Fibroblast of the aortic adventitia (primary cell): ENCODE measurements around a stretch of chr12.

GRCh38 chr12:46387636-46388083 is 15.1 kb upstream of the SLC38A2 start:
- CAGE, long polyA plus RNA: no peak

DNA sequence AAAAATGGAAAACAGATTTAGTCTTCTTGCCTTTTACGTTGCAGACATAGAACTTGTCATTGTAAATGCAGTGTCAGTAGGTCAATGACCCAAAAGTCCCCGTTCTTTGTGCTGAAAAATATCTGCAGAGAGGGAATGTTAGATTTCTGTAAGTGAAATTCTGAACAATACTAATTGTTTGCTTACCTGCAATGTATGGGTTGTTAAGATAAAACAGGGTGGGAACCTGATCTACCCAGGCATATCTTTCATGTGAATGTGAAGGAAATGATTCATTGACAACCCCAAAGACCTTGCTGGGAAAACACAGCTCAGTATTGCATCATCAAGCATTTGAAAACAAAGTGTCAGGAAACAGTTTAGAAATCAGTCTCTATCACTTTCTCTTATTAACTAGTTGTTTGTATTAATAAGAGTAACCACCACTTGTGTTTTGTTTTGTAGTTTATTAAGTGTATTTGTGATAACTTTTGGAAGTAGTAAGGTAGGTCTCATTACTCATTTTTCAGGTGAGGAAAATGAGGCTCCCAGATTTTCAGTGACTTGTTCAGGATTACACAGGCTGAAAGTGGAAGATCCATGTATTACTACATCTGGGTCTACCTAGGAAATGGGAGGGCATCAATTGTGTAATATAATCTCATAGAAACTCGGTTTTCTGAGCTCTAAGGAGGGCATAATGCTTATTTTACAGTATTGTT is 57.9 kb upstream of the SLC38A2 start:
- CAGE, long polyA plus RNA: no peak

- CAGE, long polyA plus RNA: no peak
Observed at GRCh38 chr12:46486365-46487098, 114.0 kb upstream of the SLC38A2 start.

GRCh38 chr12:46618102-46619196 is 207.3 kb downstream of the SLC38A4 start:
- CAGE, long polyA plus RNA: no peak

DNA sequence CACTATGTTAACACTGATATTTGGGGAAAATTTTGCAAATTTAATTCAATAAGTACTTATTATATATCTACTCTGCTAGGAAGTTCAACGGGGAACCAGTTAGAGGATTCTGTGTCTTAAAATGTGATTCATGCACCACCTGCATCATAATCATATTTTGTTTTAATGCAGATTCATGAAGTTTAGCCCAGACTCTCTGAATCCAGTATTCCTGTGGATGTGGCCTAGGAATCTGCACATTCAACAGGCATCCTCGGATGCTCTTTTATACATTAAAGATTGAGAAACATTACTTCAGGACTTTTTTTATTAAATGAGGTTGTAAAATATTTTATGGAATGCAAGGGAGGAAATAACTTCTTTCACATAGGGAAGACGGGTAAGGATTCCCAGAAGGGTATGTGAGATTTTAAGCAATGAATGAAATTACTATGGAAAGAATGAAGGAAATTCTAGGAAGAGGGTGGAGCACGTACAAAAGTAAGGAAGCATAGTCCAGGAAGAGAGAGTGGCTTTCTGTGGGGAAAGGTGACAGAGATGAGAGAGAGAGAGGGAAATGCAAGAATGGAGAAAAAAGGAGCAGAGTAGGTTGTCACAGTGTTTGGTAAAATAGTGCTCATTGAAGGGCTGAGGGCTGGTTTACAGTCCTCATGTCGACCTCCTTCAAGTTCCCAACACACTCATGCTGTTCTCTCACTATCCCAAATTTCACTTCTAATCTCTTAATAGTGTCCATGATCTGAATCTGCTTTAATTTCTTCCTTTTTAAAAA is 138.6 kb downstream of the SLC38A4 start:
- CAGE, long polyA plus RNA: no peak

GRCh38 chr12:46803531-46804173 is 22.1 kb downstream of the SLC38A4 start:
- CAGE, long polyA plus RNA: no peak

DNA sequence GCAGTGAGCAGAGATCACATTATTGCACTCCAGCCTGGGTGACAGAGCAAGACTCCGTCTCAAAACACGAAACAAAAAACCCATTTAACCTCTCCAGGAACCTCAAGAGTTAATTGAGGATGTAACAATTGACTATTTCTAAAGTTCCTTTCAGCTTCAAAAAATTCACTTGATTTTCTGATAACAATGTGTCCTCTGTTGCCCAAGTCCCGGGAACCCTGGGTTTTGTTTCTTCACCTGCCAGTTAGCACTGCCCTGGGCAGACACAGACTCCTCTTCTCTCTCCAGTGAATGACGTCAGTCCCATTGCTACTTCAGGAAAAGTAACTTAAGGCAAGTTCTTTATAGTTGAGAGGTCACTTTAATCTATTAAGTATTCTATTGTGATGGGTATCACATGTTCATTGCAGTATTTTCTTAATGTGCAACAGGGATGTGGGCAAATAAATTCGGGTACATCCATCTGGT is 5.4 kb upstream of the AMIGO2 start:
- CAGE, long polyA plus RNA: no peak

- CAGE, long polyA plus RNA: no peak
Observed at GRCh38 chr12:47216025-47216771, 136.4 kb upstream of the AMIGO2 start.

DNA sequence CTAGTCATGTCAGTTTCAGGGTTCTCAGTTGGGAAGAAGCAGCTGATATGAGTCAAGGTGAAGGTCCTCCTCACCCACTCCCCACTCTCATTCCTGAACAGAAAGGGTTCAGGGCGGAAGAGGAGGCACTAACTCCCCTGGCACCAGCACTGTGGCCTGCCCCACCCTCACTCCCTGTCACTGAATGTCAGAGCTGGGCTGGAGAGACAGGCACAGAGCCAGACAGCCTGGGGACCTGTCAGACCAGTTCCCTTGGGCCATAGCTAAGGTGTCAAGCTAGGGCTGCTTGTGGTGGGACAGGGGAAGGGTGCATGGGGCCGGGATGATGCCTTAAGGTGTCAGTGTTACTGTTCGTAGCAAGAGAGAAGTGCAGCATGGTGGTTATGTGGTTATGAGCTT is 3.9 kb downstream of the RAPGEF3 start:
- CAGE, long polyA plus RNA: no peak

DNA sequence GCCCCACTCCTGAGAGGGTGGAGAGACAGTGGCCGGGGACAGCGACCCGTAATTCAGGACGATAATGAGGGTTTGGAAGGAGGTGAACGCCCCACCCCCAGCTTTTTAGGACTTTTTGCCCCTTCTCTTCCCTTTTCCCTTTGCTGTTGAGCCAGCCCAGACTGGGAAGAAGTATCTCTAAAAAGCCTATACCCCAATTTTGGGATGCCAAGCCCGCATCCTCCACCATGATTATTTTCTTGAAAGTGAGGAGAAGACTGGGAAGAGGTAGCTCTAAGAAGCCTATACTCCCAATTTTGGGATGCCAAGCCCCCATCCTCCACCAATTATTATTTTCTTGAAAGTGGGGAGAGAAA is 1.0 kb upstream of the RAPGEF3 start:
- CAGE, long polyA plus RNA: no peak

GRCh38 chr12:47818145-47818485 is 1.6 kb downstream of the HDAC7 start:
- CAGE, long polyA plus RNA: no peak

GRCh38 chr12:47822259-47823012 is 2.7 kb upstream of the HDAC7 start:
- CAGE, long polyA plus RNA: no peak

DNA sequence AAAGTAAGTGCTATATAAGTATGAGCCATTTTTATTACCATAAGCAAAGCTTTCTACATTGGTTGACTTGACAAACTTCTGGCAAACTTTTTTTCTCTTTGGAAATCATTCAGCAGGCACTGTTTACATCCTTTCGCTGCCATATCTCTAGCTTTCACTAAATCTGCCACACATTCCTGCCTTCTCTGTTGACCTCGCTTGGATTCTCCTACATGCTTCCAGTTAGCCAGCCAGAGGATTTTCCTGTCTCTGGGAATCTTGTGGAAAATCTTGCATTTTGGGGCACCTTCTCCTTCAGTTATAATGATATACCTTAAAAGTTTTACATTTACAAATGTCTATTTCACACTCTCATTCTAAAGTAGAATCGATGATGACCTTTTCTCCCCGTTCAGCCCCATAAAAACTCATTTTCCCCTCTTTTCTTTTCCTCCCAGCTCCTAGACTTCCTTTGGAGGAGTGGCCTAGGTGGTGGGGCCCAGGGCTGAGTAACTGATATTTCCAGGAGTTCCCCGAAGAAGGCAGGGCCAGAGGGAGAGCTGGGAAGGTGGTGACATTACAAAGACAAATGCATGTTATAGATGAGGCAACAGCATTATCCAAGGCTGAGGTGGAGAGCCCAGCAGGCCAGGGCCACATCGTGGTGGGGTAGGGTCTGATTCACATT is 22.0 kb upstream of the HDAC7 start:
- CAGE, long polyA plus RNA: no peak

- CAGE, long polyA plus RNA: no peak
Observed at GRCh38 chr12:47852146-47852759, 32.5 kb upstream of the HDAC7 start.

GRCh38 chr12:47863369-47863909 is 41.4 kb downstream of the VDR start:
- CAGE, long polyA plus RNA: no peak

GRCh38 chr12:47882627-47883152 is 22.1 kb downstream of the VDR start:
- CAGE, long polyA plus RNA: no peak

- CAGE, long polyA plus RNA: no peak
Observed at GRCh38 chr12:47896512-47897163, 8.2 kb downstream of the VDR start.

GRCh38 chr12:47901095-47902010 is 3.4 kb downstream of the VDR start:
- CAGE, long polyA plus RNA: no peak

DNA sequence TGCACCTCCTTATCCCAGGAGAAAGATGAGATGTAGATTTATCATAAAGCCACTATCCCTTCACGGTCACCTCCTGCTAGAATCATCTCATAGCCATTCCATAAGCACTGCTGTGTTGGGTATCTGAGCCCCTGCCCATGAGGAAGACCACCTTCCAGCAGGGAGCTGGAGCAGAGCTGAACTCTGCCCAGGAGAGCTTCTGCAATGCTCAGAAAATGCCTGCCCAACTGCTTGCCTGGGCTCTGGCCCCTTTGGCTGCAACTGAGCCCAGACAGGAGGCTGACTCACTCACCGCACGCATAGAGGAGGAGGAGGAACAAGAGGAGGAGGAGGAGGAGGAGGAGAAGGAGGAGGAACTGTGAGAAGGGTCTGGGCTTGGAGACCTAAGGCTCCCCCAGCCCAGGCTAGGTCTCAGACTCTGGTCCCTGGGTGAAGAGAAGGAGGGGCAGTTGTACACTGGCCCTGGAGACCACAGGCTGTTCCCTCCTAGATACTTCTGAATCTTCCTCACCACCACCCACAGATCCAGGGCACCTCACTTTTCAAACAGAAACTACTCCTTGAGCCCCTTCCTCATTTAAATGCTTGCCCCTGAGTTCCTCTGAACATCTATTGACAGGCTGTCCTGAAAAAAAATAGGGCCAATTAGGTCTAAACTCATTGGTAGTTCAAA is 875 bp downstream of the VDR start:
- CAGE, long polyA plus RNA: no peak

GRCh38 chr12:47908197-47908647 is 3.4 kb upstream of the VDR start:
- CAGE, long polyA plus RNA: no peak